AG09319 (cell line): ENCODE measurements around a stretch of chr2.

DNA sequence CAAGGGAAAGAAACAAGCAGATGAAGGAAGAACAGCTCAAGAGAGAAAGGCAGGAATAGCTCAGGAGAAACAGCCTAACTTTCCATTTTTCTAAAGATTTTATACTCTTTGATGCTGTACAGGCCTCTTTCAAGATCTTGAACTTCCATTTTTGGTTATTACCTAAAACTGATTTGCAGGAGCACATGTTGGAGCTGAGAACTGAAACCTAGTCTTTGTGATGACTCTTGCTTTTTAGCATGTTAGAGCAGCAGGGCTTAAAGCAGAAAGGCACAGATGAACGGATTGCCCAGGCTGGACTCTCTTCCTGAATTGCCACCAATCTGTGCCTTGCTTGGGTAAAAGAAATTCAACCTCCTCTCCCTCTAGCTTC is 277.3 kb upstream of the MAP2 start:
- RRBS, result no CpG with 5 or more reads among the region's 1 CpG

- RRBS, result no CpG with 5 or more reads among the region's 10 CpGs
Measured at GRCh38 chr2:209661047-209661648, 110.5 kb upstream of the UNC80 start.

GRCh38 chr2:209730230-209730688 is 41.4 kb upstream of the UNC80 start:
- RRBS, result no CpG with 5 or more reads among the region's 6 CpGs

- RRBS, result no CpG with 5 or more reads among the region's 6 CpGs
Measured at GRCh38 chr2:210022776-210023860, 20.7 kb downstream of the RPE start.

DNA sequence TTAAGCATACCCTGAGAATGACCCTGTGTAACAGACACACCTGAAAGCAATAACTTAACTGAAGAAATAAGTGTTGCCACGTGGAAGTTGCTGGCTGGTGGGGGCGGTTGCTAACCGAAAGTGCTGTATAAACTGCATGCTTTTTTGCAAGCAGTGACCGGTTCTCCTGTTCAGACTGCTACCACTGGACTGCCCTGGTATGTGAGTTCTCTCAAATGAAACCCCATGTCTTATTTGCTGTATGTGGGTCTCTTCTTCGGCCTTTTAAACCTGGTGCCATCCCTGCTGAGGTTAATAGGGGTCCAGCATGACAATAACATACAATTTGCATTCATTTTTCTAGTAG is 28.0 kb upstream of the ACADL start:
- RRBS, result no CpG with 5 or more reads among the region's 5 CpGs

- RRBS, result no CpG with 5 or more reads among the region's 2 CpGs
Measured at GRCh38 chr2:210560697-210561021, 4.3 kb downstream of the CPS1 start.

DNA sequence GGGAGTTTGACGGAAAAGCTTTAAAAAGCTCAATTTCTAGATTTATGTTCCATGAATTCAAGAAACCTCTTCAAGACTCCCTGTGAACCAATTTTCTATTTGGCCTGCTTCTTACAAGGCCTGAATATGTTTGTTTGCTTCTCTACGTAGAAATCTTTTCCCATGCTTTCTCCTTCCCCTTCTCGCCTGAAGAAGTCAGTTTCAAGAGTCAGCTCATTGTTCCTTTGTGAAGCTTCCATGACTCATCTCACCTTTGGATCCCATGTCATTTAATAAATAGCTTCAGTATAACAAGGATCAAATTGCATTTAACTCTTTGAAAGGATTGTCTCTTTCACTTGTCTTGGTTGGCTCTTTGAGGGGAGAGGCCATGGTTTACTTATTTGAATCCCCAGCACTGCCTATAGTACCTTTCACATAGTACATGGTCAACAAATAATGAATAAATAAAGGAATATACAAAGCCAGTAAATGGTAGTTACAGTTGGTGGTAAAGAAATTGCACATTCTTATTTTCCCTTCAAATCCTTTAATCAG is 28.5 kb downstream of the CPS1 start:
- RRBS, result no CpG with 5 or more reads among the region's 3 CpGs

GRCh38 chr2:210585758-210586979 is 29.8 kb downstream of the CPS1 start:
- RRBS, result no CpG with 5 or more reads among the region's 8 CpGs

- RRBS, result no CpG with 5 or more reads among the region's 6 CpGs
Measured at GRCh38 chr2:210636465-210637447, 80.4 kb downstream of the CPS1 start.

- RRBS, result no CpG with 5 or more reads among the region's 31 CpGs
Measured at GRCh38 chr2:212536750-212537247, 1.8 kb downstream of the ERBB4 start.

GRCh38 chr2:213149237-213150074 is 2.0 kb downstream of the IKZF2 start:
- RRBS, result no CpG with 5 or more reads among the region's 7 CpGs

DNA sequence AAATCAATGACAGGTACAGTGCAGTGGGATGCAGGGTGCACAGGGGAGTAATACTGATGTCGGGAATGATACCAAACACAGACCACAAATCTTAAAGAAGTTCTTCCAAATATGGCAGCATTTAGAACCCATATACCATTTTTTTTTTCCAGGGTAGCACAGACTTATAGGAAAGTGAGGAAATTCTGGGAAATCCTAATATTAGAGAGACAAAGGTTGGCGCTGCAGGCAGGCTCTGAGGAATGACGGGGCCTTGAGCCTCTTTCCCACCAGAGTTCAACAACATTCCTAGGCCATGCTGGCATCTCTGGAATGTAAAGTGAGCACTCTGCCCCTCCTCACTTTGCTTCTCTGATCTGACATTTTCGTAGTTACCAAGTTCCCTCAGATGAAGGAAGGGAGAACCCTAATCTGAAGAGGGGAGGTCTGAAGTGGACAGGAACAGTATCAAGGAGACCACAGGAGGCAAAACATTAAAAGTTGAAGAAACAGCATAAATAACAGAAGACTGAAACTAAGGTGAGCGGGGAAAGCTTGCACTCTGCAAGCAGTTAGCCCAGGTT is 36.7 kb upstream of the IKZF2 start:
- RRBS, result no CpG with 5 or more reads among the region's 5 CpGs

- RRBS, result no CpG with 5 or more reads among the region's 2 CpGs
Measured at GRCh38 chr2:213237704-213238215, 46.5 kb upstream of the SPAG16 start.

DNA sequence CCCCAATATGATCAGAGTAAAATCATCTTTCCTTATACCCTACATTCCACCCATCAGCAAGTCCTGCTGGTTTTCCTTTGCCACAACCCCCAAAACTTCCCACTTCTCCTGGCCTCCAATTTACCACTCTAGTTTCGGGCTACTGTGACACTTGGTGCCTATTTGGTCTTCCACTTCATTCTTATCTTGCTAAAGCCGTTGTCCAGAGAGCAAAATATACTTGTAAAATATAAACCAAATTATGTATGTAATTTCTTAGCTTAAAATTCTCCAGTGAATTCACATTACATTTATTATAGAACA is 199.1 kb upstream of the VWC2L start:
- RRBS, result no CpG with 5 or more reads among the region's 2 CpGs

GRCh38 chr2:215376209-215376733 is 59.6 kb downstream of the FN1 start:
- RRBS, result no CpG with 5 or more reads among the region's 7 CpGs

DNA sequence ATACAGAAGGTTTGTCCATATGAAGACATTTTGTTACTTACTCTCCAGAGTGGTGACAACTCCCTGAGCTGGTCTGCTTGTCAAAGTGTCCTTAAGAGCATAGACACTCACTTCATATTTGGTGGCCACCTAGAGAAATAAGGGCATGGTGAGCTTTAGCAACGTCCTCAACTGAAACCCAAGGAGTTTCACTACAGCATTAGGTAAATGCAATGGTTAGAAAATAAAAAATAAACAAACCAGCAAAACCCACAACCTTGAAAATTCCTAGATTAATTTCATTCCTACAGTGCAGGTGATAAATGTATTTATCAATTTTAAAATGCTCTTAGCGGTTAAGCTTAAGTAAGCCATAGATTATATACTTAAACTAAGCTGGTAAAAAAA is 57.7 kb downstream of the FN1 start:
- RRBS, result no CpG with 5 or more reads among the region's 2 CpGs

- RRBS, result no CpG with 5 or more reads among the region's 7 CpGs
Measured at GRCh38 chr2:215383798-215384308, 52.0 kb downstream of the FN1 start.

DNA sequence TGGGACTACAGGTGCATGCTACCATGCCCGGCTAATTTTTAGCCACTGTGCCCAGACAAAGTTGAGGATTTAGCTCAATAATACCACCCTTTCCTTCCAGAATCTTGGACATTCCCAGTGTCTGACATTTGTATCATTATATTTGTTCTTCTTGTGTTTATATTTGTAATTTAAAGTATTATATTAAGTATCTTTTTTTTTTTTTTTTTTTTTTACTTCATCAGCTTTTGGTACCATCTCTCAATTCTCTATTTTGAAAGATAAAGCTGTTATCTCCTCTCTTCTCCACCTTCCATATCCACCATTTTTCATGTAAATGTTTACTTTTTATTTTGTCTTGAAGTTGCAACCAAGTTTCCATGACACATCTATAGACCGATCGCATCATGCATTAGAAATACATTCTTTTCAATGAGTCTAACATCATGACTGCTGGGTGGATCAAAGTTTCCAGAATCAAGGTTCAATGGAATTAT is 23.3 kb downstream of the FN1 start:
- RRBS, result no CpG with 5 or more reads among the region's 3 CpGs